NCI-H460 (cell line): ENCODE results near the gene OPALIN.

DNA sequence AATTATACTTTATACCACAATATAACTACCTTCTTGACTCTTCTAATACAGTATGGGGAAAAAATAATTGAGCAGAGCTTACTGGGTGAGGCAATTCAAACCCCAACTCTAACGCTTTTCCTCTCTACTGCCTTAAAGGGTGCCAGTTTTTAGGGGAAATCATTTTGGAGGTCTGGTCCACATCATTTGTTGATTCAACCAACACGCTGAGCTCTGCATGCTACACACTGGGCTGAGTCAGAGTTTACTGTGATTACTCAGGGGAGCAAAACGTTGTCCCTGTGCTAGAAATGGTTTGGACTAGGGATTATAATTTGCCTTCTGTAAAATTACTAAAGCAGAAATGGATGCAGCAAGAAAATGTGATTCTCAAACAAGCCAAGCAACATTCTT lies 11.4 kb downstream of the PDLIM1 start:
RAMPAGE:
- cytosol, long total RNA, result no peak
- long total RNA, result no peak
- nucleus, long total RNA, result no peak

DNA sequence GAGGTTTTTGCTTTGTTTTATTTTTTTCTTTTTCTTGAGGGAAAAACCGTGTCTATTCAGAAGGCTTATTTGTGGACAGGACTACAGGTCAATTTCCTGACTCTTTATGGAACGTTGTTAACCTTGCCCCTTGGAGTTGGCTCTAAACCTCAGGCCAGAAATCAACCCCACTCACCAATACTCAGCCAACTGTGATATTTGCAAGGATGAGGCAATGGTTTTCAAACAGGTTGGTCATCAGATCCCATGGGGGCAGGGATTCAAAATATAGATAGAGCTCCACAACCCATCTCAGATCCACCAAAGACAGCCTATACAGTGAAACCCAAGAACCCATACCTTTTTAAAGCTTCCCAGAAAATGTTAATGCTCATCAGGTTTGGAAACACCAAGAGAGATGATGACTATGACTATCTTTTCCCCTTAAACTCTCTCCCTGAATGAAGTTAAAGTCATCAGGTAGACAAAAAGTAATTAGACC lies 10.1 kb downstream of the PDLIM1 start:
RAMPAGE:
- cytosol, long total RNA, result no peak
- long total RNA, result no peak
- nucleus, long total RNA, result no peak

DNA sequence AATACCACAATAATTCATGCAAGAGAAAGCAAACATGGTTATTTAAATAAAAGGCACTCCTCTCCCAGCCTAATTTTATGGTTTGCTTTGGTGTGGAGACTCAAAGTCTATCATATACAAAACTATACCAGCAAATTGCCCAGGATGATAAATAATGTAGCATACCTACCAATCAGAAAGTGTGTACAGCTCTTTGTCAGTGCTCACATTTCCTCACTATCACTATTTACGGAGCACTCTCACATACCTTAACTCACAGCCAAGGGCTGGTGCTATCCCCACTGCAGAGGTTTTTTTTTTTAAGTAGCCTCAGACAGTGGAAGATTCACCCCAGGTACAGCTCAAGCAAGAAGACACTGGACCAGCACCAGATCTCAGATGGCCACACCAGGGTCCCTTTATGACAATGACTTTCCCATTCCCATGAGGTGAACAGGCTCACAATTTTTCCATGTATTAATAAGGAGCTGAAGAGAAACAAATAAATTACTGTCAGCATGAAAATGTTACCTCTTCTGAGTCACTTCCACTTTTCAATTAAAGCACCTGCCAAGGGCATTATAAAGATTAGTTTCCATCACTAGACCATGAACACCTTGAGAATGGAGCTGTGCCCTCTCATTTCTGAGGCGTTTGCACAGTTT lies 2.4 kb downstream of the PDLIM1 start:
RAMPAGE:
- cytosol, long total RNA, result no peak
- long total RNA, result no peak
- nucleus, long total RNA, result no peak

DNA sequence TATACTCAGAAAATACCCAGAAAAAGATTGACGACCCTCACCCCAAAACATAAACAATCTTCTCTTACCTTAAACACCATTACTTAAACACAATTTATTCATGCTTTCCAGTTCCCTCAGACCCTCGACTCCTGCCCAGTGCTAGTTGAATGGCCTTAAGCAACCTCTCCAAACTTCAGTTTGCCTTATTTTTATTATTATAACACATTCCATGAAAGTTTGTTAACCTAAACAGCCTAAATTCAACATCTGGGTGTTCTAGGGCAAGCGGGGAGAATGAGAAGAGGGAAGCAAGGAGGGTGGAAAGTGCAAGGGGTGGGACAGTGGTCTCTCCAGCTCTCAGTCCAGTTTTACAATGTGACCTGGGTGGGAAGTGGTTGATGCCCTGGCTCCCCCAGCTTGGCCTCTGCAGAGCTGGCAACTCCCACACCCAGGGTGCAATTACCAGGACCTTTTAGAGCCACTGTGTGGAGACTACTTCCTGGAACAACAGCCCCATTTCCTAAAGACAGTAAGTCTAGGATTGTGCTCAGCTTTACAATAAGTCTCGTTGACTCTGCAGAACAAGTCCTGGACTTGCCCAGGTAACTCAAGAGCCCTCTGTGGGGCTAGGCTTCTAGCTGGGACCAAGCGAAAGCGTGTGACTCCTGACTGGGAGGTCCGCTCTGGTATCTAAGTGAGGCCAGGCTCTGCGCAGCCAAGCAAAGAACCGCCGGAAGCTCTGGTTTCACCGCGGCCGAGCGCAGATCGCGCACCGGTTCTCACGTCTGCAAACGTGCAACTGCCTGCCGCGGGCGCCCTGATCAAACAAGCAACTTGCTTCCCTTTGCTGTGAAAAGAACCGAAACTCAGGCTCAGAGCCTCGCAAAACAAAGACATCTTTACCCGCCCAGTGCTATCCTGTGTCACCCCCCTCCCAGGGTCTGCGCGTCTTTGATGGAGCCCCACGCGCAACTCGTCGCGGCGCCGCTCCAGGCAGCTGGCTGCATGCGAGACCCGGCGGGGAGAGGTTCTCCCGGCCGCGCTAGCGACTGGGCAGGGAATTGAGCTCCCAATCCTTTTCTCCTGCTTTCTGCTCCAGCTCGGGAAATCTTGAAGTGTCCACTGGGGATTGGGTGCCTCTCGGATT lies 4.2 kb upstream of the PDLIM1 start:
RAMPAGE:
- cytosol, long total RNA, result no peak
- long total RNA, result no peak
- nucleus, long total RNA, result no peak

DNA sequence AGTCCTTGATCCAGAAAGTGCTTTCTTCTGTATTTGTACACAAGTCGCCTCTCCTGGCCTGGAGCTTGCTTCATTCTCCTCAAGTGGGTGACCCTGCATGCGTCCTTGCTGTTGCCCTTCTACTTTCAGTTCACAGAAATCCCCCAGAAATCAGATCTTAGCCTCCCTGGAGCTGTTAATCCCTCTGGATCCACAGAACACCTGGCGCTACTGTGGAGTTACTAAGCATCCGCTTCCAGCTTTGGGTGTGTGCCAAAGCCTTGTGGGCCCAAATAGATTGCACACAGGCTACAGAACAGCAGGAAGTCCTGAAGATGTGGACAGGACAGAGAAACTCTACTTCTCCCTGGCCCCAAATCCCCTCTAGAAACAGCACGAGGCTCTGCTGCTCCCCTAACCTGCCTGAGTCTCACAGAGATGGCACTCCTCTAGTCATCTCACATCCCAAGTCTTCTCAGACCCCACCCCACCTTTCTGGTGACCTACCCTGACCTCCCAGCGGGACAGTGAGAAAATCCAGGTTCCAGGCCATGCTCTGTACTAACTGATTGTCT lies 36.6 kb upstream of the PDLIM1 start:
RAMPAGE:
- cytosol, long total RNA, result no peak
- long total RNA, result no peak
- nucleus, long total RNA, result no peak

DNA sequence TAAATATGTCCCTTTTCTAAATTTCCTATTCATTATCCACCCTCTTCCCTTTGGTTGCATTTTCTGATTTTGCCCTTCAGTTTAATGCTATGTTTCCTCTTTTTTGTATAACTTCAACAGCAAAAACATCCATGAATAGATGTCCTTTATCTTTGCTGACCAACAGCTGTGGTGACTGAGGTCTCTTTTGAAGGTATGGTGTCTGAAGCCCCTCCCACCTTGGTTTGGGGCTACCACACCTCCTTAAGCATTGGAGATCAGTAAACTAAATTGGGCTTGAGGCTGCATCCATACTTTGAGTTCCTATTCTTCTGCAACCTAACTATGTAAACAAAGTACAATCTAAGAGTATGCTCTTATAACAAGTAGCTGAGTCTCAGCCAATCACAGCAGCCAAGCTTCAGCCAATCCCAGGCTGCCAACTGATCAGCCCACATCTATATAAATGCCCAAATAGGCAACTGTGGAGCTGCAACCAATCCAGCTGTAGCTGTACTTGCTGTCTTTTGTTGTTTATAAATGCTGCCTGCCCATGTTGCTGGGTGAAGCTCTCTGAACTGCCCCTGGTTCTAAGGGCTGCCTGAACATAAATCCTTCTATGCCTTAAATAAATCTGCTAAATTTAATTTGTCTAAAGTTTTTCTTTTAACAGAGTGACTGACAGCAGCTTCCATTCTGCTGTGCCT lies 69.4 kb upstream of the PDLIM1 start:
RAMPAGE:
- cytosol, long total RNA, result no peak
- long total RNA, result no peak
- nucleus, long total RNA, result no peak

GRCh38 chr10:95377560-95378459 lies 87.0 kb upstream of the PDLIM1 start:
RAMPAGE:
- cytosol, long total RNA, result no peak
- long total RNA, result no peak
- nucleus, long total RNA, result no peak

GRCh38 chr10:95391766-95392398 lies 101.1 kb upstream of the PDLIM1 start:
RAMPAGE:
- cytosol, long total RNA, result no peak
- long total RNA, result no peak
- nucleus, long total RNA, result no peak

DNA sequence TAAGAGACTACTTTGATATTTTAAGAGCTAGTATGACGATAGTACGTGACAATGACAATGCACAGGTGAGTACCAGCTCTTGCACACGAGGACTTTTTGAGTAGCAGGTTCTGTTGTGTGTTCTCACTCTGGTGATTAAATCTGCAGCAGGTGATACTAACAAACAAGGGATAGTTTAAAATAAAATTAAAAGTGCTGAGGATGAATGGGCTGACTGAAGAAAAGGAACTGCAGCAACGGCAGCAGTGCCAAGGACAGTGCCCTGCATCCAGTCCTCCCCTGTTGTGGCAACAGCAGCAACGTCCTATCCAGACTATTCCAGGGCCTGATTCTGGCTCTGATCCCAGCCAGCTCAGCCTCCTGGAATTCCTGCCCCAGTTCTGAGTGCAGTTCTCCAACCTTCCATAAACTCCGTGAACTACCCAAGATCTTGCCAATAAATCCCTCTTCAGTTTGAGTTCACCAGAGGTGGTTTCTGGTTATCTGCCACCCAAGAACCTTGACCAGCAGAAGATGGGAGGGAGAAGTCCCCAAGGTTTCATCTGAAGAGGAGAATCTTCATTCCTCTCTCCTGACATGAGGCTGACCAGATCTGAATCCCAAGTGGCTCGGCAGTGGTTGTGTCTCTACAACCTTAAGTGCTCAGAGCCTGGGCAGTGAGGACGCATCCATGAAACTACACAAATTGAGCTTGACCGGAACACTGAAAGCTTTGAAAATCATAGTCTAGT lies 115.9 kb downstream of the SORBS1 start:
RAMPAGE:
- cytosol, long total RNA, result no peak
- long total RNA, result no peak
- nucleus, long total RNA, result no peak

DNA sequence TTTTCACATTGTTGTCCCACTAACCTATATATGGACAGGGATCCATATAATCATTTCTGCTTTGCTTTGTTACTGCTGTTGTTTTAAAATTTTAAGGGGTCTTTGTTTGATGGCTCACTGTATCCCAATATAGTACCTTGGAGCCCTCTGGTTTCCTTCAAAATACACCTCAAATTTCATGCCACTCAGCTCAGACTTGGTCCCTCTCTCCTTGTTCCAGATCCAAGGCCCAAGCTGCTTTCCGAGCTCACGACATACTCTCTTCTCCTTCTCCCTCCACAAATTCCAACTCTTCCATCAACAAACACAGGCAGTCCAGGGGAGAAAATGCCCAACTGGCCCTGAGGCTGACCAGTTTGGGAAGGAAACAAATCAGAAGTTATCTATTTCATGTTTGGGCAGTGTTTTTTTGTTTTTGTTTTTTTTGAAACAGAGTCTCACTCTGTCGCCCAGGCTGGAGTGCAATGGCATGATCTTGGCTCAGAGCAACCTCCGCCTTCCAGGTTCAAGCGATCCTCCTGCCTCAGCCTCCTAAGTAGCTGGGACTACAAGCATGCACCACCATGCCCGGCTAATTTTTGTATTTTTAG lies 65.6 kb downstream of the SORBS1 start:
RAMPAGE:
- cytosol, long total RNA, result no peak
- long total RNA, result no peak
- nucleus, long total RNA, result no peak

DNA sequence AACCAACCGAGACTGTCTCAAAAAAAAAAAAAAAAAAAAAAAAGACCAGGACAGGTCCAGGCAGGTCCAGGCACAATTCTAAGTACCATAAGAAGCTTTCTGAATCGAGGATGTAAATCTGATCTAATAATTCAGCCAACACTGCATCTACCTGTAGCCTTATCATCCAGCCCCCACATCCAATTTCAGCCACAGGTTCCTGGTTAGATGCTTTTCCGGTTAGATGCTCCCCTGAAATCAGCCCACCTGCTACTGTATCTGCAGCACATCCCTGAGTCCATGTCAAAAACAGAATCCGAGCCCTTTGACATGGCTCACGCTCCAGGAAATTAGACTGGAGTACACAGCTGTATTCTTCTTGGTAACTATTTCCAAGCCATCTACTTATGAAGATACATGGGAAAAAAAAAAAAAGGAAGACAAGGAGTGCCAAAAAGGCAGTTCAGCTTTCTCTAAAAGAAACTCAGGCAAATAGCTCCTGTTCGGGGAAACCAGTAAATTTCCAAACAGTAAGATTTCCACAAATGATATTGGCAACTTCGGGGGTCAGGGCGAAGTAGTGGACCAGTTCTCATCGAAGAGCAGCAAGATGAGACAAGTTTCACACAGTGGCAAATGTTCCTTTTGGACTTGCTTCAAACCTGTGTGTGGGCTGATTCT lies 48.6 kb downstream of the SORBS1 start:
RAMPAGE:
- cytosol, long total RNA, result no peak
- long total RNA, result no peak
- nucleus, long total RNA, result no peak

DNA sequence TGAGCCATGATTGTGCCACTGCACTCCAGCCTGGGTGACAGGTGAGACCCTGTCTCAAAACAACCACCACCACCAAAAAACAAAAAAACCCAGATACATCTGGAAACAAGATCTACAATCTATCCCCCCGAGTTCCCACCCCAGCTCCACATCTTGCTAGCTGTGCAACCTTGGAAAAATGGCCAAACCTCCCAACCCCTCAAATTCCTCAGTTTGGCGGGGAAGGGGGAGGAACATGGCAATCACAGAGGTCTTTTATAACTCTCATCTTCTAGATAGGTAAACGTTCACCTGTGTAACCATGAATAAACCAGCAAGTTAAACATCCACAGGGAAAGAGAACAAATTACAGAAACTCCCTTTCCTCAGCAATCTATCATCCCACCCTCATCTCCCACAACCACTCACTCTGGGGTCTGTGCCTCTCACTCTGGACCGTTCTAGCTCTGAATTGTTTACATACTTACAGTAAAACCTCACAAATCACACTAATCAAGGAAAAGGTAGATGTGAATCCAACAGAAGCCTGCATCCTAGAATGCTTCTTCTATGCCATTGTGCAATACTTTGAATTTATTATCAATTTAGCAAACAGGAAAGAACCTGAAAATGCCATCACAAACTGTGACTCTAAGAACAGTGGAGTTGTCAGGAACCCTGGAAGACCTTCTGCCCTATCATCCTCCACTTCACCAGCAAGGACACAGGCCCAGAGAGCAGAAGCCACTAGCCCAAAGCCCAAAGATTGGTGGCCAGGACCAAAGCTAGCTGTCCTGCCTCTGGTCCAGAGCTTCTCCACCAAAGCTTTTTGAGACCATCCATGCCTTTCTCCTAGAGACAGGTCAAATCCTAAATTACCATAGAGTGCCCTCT lies 2.7 kb downstream of the SORBS1 start:
RAMPAGE:
- cytosol, long total RNA, result no peak
- long total RNA, result no peak
- nucleus, long total RNA, result no peak

DNA sequence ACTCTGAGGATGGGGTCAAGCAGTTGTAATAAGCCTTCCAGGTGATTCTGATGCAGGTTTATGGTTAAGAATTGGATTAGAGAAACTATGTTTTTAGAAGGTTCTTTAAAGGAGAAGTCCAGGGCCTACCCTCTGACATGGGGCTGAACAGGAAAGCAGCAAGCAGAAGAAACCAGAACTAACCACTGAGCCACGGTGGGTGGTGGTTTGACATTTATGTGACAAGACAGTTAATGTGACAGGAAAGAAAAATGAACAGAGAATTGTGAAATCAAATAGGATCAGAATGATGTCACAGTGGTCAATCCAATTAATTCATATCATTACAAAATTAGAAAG lies 37.6 kb downstream of the ENTPD1 start:
RAMPAGE:
- cytosol, long total RNA, result no peak
- long total RNA, result no peak
- nucleus, long total RNA, result no peak

DNA sequence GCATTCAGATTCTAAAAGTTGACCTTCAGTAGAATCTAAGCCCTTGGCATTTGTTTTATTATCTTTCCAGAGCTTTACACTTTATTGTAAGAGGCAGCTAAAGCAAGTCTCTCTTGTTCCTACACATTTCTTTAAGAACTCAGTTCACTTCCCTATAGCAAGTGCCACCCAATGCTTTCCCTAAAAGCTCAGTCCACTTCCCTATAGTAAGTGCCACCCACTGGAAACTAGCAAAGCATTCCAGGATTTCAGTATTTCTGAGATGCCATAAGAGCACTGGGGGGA lies 403 bp downstream of the BLNK start:
RAMPAGE:
- cytosol, long total RNA, result no peak
- long total RNA, result no peak
- nucleus, long total RNA, result no peak

GRCh38 chr10:96279257-96279588 lies 7.9 kb upstream of the BLNK start:
RAMPAGE:
- cytosol, long total RNA, result no peak
- long total RNA, result no peak
- nucleus, long total RNA, result no peak

RAMPAGE:
- cytosol, long total RNA, result no peak
- long total RNA, result no peak
- nucleus, long total RNA, result no peak
Measured at GRCh38 chr10:96287508-96288194, 16.3 kb upstream of the BLNK start.

DNA sequence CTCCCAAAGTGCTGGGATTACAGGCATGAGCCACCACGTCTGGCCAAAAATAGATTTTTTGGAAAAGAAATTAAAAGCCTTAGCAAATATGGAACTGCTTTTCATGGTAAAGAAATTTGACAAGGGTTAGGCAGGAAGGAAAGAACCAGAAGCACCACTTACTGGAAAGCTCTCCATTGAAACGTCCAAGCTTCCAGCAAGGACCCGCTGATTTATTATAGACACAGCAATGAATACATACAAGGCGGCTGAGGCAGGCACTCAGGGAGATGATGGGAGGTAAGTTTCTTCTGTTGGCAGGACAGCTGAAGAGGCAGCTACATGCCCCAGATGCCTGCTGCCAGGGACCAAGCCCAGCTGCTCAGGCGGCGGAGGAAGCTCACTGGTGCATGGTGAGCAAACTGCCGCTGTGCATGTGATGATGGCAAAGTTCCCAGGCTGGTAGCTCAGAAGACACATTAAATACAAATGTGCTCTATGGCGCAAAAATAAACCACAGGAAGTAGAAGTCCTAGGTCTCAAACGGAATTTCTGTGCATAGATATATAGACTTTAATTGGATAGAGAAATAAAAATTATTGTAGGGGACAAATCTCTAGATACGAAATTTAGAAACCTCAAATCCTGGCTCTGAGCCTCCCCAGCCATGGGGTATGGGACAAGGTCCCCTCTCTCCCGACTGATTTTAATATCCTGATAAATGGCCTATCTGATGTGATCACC lies 2.3 kb downstream of the DNTT start:
RAMPAGE:
- cytosol, long total RNA, result no peak
- long total RNA, result no peak
- nucleus, long total RNA, result no peak

DNA sequence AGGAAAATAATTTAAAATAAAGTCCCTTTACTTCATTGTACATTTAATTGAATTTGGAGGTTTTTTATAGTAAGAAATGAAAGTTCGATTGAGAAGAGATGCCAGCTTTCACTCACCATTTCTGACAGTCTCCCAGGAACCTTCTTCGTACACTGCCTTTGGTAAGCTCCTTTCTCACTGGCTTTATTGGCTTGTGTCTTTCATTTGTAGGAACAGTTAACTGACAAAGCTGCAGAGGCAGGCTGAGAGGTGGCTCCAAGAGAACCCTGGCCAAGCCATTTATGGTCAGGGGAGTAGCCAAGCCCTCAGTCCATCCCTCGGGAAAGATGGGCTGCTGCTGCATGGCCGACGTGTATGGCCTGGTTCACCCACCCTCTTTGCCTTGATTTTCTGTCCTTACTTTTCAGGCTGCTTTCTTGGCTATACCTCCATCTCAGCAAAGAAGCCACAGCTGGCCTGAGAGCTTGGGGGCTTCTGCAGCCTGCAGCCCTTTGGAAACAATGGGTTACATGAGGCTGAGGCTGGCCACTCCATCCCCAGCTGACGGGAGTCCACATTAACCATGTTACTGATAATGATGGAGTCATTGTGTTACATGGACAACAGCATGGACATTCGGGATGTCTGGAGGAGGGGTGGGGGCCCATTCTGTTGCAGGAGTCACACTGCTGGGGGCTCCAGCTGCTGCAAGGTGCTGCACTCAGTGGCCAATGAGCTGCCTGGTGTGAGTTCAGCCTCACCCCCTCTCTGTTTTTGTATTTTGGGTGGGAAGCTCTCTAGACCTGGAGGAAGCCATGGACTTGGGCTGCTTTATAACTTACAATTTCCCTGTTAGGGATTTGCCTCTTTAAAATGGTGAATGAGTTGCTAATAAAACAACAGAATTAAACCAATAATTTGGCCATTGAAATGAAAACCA lies at the start of gene OPALIN:
Gene OPALIN (minus strand): TSS at position 225 of the 919 bp plus-strand sequence.
RAMPAGE:
- cytosol, long total RNA, result no peak
- long total RNA, result no peak
- nucleus, long total RNA, result no peak

RAMPAGE:
- cytosol, long total RNA, result no peak
- long total RNA, result no peak
- nucleus, long total RNA, result no peak
Measured at GRCh38 chr10:96559862-96560533, 26.8 kb downstream of the TM9SF3 start.

GRCh38 chr10:96650932-96651686 lies 64.3 kb upstream of the TM9SF3 start:
RAMPAGE:
- cytosol, long total RNA, result no peak
- long total RNA, result no peak
- nucleus, long total RNA, result no peak